Left lung (tissue), 1 donor: ENCODE data around the genes MYO5A, ZNF280D and TCF12.

DNA sequence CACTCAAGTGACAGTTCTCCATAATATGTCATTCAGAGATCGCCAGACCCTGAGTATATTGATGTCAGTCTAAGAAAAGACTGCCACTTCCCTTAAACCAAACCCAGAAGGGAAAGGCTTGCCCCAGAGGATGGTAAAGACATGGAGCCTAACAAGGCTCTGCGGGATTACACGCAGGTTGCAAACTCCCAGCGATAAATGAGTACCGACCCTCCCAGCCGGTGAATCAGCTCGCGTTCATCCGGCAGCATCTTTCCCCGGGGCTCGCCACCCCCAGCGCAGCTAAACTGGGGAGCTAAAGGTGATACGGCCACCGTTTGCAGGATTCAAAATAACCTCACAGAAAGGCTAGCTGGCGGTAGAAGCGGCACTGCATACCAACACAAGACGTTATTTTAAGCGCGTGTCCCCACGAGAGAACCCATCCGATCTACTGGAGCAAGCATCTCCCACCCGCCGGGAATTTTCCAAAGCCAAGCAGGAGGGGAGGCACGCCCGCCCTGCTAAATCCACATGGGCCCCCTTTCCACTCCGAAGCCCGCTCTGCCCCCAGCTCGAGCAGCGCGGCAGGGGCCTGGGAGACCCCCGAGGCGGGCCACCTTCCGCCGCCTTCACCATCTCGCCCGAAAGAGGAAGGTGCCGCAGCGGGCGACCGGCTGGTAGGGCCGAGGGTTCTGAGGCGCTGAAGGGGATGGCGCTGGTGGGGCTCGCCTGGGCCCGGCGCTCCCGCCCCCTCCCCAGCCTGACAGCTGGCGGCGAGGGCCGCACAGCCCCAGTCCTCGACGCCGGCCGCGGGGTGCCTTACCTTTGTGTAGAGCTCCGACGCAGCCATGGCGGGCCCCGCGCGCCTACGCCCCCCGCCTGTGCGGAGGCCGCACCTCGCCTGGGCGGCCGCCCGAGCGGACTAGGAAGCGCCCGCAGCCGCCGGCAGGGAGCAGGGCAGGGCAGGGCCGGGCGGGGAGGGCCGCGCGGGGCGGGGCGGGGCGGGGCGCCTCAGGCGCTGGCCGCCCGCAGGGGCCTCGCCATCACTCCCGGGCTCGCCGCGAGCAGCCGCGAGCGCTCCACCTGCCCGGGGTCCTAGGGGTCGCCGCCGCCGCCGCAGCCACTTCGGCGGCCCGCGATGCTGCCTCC lies at the start of gene MYO5A:
Gene MYO5A, minus strand, starts transcription at position 906 of the 1,131 bp plus-strand sequence.
- PRO-cap, result bidirectional peak, plus-strand start at position 662 of the sequence, minus-strand start at position 632 of the sequence; bidirectional peak, plus-strand start at position 1,028 of the sequence, minus-strand start at position 906 of the sequence

DNA sequence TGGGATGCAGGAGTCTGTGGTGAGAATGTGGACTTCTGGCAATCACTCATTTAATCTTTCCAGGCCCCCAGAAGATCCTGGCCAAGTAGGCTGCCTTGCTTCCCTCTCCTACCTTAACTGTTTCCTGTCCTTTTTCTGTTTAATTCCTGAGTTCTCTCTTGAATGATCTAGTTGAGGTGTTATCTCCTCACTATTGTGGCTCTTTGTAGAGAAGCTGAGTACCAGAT lies 18.0 kb upstream of the MYO5A start:
- PRO-cap, result no peak

- PRO-cap, result no peak
Observed at GRCh38 chr15:52567285-52567598, 1.6 kb downstream of the ARPP19 start.

- PRO-cap, result bidirectional peak, plus-strand start at chr15:52678524, minus-strand start at chr15:52678363
Observed at GRCh38 chr15:52678108-52678498, 1.1 kb downstream of the ATOSA start.

DNA sequence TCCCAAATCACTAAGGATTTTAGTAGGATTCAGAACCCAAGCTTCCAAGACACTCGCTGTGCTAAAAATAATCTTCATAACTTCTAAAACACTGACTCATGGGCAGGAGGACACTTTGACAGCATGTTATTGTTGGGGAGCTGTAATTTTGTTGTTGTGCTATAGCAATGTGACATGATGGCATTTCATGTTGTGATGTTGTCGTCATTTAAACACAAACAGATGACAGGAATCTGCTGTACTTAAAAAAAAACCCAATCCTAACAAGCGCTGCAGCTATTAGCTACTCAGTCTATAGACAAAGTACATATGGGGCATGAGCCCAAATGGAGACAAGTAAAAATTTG lies 781 bp upstream of the ATOSA start:
- PRO-cap, result no peak

DNA sequence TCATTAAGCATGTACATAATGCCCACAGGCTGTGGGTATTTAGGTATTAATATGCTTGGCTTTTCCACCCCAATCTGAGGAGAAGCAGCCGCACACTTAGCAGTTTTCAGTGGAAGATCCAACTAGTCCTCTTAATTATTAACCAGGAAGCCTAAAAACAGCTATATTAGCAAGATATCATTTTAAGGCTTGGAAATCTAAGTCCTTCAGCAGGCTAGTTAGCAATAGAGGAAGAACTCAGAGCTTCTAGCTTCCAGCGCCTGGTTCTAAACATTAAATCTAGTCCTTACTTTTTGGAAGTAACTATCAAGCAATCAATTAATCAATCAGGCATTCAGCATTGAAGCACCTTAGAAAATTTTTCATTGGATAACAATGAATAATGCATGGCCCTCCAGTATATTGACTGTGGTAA lies 16.9 kb upstream of the ONECUT1 start:
- PRO-cap, result no peak

- PRO-cap, result no peak
Observed at GRCh38 chr15:53438508-53438987, 320.9 kb downstream of the WDR72 start.

DNA sequence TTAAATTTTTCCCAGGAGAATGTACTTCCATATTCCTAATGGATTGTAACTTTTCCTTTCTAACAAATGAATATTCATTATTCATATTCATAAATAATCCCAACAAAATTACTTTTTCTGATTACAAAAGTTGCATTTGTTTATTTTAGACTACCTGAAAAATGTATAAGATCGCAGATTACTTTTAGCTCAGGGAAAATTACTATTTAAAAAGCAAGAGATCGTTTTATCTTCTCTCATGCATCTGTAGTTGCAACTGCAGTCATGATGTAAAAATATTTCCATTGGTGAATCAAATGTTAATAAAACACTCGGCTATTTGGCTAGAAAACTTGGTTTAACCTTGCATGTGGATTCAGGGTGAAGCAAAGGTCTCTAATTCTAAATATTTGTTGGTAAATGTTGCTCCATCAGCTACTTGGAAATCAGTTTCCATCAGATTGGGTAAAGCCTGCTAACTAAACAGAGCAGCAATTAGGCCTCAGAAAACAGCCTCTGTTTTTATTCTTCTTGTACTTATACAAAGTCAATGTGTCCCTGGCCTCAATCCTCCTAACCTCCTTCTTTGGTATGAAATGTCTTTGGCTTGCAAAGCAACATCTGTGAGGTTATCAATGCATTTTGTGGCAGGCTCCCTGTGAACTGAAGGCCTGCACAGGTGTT lies 312.5 kb downstream of the WDR72 start:
- PRO-cap, result no peak

GRCh38 chr15:53910861-53911466 lies 67.3 kb upstream of the UNC13C start:
- PRO-cap, result no peak

GRCh38 chr15:55246647-55246898 lies 43.0 kb downstream of the RAB27A start:
- PRO-cap, result no peak

DNA sequence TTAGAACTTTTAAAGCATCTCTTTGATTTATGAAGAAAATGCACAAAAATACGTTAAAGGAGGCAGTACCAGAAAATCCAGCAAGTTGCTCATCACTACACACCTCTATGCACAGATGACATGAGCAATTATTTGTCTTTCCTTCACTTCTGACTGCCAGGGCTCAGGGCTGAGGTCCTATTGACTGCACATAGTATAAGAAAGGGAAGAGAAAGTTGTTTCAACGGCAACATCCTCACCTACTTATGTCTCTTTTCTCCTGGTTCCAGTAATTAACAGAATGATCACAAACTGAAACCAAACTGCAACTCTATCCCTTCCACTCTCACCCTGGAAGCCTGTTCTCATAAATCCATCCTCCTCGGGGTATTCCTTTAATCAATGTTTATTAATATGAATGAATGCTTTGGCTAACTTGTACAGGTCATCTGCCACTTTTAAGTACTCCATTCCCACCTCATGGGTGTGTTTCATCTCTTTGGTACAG lies 34.6 kb downstream of the RAB27A start:
- PRO-cap, result no peak

- PRO-cap, result no peak
Observed at GRCh38 chr15:55289386-55289661, 289 bp downstream of the RAB27A start.

DNA sequence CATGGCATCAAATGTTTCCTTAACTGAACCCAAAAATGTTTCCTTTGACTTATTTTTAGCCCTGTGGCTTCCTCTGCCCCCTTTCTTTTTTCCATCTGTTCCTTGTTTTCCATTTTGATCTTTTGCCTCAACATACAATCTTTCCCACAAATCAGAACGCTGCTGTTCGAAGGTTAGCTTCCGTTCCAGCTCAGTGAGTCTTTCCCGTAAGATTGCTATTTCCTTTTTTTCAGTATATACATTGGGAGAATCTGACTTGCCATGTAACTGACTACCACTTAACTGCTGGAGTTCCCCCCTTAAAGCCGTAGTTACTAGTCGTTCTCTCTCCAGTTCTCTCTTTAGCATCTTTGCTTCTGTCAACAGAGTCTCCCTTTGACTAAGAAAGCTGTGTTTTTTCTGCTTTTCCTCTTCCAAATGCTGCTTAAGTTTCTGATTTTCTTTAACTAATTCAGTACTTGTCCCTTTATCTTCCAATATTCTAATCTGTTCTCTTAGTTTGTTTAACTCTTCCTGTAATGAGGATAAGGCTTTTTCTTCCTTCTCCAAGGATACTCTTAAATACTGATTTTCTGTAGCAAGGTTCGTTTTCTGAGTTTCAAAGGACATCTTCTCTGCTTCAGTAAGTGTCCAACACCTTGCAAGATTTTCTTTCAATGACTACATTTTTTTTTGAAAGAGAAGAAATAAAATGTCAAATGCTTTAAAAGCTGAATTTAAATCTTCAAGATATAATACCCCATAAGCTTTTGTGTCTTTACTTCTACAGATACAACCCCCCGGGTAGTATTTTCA lies 41.5 kb downstream of the PIGB start:
- PRO-cap, result no peak

GRCh38 chr15:55544735-55545434 lies 36.9 kb upstream of the DNAAF4 start:
- PRO-cap, result no peak

DNA sequence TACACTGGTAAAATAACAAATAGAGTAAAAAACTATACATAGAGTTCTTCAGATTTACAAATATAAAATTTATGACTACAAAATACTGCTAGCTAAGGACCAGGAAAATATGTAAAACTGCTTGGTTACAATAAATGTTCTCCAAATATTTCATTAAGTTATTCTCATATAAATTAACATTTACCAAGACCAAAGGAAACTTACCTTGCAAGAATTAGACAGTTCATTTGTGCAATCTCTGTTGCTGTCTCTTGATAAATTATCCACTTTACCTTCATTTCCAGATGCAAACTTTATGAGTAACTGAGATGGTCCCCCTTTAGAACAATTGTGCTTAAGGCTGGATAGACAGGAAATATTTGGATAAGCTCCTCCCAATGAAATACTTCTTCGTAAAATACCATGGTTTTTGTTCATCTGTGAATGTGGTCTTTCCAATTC lies 78.3 kb downstream of the NEDD4 start:
- PRO-cap, result no peak

DNA sequence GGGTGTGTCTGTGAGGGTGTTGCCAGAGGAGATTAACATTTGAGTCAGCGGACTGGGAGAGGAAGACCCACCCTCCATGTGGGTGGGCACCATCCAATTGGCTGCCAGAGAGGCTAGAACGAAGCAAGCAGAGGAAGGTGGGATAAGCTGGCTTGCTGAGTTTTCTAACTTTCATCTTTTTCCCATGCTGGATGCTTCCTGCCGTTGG lies 25.7 kb upstream of the NEDD4 start:
- PRO-cap, result no peak

DNA sequence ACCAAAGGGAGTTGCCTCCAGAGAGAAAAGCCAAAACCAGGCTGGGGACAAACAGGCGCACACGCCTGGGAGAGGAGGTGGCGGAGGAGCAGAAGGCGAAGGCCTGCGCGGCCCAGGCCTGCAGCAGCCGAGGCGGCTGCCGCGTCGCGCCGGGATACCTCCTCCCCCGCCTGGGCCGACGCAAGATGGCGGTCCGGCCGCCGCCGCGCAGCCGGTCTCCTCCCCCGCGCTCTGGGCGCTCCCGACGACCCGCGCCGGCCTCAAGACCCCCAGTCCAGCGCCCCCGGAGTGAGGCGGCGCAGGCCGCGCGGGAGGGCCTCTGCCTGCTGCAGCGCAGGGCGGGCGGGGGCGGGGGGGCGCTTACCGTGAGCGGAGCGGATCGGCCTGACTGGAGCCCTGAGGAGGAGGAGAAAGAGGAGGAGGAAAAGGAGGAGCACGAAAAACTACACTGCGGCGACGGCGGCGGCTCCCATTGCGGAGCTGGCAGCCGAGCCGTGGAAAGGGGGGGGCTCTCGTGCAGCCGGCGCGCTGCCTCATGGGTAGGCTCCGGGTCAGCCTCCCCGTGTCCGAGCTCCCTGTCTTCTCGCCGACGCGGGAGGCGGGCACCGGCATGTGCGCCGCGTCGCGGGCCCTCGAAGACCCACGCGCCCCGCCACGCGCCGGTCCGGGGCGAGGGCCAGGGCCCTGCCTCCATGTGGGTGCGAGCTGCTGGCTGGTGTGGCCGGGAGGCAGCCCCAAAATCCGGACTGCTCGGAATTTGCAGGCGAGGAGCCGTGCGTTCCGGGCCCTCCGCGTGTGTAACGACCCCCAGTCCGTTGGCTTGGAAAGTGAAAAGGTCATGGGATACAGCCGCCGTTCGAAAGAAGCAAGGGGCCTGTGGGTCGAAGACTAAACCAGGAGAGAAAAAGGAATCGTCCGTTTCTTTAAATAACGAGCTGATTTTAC lies at the start of gene ZNF280D:
Gene ZNF280D, minus strand, starts transcription at position 416 of the 945 bp plus-strand sequence.
- PRO-cap, result bidirectional peak, plus-strand start at position 33 of the sequence, minus-strand start outside the sequence; bidirectional peak, plus-strand start at position 183 of the sequence, minus-strand start at position 416 of the sequence

DNA sequence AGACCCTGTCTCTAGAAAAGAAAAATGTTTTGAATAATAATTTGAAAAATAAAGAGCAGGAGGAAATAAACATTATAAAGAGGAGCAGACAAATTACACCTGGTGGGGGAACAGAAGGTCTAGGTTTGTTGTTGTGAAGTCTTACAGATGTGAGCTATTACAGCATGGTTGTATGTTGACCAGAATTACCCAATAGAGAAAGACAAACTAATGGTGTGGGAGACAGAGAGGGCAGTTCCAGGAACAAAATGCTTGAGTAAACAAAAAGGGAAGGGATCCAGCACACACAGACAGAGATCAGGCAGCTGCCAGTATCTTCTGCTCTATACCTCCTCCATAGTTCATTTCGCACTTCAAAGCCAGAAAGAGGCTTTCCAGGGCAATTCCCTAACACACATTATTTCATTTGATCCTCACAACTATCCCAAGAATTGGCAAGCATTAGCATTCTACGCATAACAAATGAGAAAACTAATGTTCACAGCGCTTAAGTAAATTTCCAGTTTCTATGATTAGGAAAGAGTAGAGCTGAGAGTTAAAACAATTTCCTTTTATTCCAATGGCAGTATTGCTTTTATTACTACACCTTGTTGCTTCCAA lies 39.6 kb upstream of the ZNF280D start:
- PRO-cap, result unidirectional peak, plus-strand start at position 263 of the sequence

- PRO-cap, result no peak
Observed at GRCh38 chr15:56832188-56832581, 86.3 kb upstream of the TCF12 start.

GRCh38 chr15:56918227-56918955 lies at the start of gene TCF12:
Gene TCF12, plus strand, starts transcription at chr15:56918644.
- PRO-cap, result bidirectional peak, plus-strand start at chr15:56918675, minus-strand start at chr15:56918472